ENCODE data around the genes OLR1, TAS2R13 and TAS2R30.

GRCh38 chr12:9864613-9865531, 4.3 kb downstream of the CLEC2B start:
- PRO-cap = no peak
- RAMPAGE, long total RNA, 3 experiments = no peak in any of the 3 experiments

GRCh38 chr12:9970876-9971289, 326 bp upstream of the CLEC12A start:
- PRO-cap = no peak
- RAMPAGE, long total RNA, 3 experiments = no peak in any of the 3 experiments

DNA sequence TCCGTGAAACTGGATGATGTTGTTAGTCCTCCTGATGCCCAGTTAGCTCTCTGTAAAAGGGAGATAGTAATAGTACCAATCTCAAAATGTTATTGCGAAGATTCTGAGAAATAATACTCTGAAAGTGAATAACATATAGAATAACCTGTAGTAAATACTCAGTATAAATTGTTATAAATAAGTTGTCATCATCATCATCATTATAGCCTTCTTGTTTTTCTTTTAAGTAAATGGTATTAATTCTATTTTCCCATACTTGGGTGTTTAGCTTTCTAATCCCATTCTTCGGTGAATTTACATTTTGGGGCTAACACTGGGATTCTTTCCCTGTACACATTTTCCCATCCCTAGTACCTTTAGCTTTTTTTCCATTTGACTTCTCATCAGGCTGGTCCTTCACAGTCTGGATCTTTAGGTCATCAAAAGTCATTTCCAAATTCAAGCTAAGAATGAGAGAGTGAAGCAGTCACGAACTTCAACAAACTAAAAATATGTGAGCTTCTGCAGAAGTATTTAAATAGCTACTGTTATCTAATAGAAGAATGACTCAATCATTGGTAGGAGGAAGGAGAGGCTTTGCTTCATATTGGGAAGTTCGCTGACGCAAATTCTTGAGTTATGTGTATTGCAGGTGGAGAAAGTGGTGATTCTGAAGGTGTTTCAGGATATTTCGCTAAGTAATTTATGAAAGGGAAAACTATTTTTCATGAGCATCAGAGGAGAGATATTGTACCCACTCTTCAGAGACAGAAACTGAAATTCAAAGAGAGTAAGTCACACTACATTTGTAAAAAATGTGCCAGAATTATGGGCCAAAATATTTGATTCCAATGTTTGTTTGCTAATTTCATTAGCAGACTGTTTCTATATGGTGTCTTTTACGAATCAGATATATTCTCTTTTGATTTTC, at the start of gene OLR1:
Gene OLR1, minus strand, starts transcription at position 485 of the 910 bp plus-strand sequence.
- PRO-cap = unidirectional peak, minus-strand start at position 485 of the sequence
- RAMPAGE, long total RNA, 3 experiments = no peak in any of the 3 experiments

- PRO-cap = no peak
- RAMPAGE, long total RNA, 3 experiments = no peak in any of the 3 experiments
These were observed 11.4 kb downstream of the GABARAPL1 start for GRCh38 chr12:10224011-10224591.

DNA sequence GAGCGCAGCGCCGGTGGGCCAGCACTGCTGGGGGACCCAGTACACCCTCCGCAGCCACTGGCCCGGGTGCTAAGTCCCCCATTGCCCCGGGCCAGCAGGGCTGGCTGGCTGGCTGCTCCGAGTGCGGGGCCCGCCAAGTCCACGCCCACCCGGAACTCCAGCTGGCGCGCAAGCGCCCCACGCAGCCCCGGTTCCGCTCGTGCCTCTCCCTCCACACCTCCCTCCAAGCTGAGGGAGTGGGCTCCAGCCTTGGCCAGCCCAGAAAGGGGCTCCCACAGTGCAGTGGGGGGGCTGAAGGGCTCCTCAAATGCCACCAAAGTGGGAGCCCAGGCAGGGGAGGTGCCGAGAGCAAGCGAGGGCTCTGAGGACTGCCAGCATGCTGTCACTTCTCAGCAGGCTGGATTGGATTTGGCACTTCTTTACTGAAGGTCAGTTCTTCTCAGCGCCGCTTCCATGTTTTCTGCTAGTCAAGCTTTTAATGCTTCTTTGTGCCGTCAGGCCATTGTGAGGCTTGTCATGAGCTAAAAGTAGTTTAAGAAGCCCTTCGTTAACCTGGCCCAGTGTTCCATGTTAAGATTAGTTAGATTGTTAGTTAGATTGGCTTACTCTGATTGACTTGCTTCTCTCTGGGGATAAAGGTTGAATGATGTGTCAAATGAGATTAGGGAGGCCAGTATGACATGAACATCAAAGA, 13.3 kb downstream of the GABARAPL1 start:
- PRO-cap = no peak
- RAMPAGE, long total RNA, 3 experiments = no peak in any of the 3 experiments

GRCh38 chr12:10243900-10244379, 31.3 kb downstream of the GABARAPL1 start:
- PRO-cap = no peak
- RAMPAGE, long total RNA, 3 experiments = no peak in any of the 3 experiments

DNA sequence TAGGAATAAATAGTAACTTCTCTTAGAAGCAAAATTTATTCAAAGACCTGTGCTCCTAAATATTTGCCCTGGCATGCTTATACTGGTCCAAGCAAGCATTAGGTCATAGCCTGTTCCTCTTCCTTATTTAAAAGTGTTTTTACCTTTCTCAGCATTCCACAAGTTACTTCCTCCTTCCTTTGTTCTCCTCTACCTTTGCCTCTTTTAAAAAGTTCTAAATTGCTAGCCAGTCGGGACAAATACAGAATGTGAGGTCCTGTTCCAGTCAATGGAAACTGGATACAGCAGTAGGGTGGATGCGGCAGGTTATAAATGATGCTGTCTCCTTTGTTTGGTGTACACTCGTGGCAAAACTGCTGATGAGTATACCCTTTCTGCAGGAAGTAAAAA, 27.7 kb downstream of the KLRK1 start:
- PRO-cap = no peak
- RAMPAGE, long total RNA, 3 experiments = no peak in any of the 3 experiments

DNA sequence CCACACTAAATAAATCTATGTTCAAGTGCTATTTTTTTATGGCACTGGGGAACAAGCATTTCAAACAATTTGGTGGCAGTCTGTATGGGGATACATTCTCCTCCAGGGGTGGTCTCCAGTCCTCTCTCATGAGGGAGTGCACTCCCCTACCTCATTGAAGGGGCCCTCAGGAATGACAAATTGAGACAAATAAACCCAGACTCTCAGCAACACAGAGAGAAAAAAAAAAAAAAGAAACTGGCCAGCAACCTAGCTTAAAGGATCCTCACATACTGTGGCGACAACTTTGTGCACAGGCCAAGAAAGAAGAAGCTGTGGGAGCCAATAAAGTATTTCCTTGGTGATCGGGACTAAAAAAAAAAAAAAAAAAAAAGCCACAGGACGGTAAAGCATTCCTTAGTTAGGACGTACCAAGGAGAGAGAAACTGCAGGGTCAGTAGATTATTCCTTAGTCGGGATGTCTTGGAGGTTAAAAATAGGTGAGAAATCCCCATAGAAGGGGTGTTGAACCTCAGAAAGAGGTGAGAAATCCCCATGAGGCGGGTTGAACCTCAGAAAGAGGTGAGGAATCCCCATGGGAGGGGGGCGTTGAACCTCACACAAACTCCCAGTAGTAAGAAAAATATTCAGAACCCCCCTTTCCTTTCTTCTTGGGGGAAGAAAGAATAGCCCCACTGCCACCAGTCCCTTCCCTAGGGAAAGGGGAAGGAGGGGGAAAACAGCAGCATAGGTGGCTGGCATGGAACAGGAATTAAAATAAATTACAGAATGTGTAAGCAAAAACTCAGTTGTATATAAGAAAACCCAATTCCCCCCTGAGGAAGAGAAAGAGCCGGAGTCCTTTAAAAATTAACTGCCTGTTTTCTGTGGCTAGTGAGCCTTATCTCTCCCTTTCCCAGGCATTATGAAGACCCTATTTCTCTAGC, 27.0 kb downstream of the KLRK1 start:
- PRO-cap = no peak
- RAMPAGE, long total RNA, 3 experiments = no peak in any of the 3 experiments

DNA sequence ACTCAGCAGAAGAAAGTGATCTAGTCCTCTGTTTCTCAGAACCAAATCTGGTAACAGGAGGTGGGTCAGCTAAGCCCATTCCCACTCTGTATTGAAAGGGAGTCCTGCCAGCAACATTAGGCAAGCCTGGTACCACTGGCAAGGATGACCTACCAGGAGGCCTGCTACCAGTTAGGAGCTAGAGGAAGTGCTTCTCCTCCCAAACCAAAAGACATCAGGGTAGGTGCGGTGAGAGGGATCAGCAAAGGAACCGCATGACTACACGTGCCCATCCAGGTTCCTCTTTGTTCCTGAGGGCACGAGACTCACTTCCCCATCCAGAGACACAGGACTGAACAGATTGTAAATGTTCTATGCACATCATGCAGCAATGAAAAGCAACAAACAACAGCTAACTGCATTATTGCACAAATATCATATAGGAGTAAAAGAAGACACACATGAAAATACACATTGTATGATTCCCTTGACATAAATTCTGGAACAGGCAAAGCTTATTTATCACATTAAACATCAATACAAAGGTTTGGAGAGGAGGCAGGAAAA, 2.8 kb downstream of the KLRC4 start:
- PRO-cap = no peak
- RAMPAGE, long total RNA, 3 experiments = no peak in any of the 3 experiments

DNA sequence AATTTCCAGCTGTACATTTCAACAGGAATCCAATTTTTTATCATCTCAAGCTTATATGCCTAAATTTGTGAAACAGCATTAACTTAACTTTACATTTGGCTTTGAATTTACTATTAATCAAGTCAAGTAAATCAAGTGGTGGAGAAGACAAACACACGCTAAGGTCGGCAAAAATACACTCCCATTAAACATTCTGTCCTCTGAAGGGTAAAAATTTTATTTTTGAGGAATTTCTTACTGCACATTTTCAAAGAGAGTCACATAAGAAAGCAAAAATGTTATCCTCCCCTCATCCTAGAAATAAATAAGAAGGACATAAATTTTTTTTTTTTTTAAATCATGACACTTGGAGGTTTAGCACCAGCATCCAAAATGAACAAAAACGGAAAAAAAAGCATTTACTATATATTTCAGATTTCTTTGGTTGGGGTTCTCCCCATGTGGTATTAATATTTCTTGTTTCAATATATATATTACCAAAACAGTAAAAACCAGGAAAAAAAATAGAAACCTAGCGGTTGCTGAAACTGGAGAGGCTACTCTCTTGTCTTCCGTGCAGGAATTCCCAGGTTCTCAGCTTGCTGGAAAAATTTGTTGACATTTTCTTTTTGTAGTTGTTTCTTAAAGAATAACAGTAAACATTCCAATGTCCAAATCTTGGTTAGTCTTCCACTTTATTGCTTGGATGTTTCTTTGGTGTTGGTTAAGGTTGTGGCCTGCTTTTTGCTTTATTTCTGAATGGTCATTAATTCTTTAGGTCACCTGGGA, 24.0 kb downstream of the YBX3 start:
- PRO-cap = no peak
- RAMPAGE, long total RNA, 3 experiments = no peak in any of the 3 experiments

- PRO-cap = no peak
- RAMPAGE, long total RNA, 3 experiments = no peak in any of the 3 experiments
These were observed 18.5 kb downstream of the YBX3 start for GRCh38 chr12:10704628-10705028.

DNA sequence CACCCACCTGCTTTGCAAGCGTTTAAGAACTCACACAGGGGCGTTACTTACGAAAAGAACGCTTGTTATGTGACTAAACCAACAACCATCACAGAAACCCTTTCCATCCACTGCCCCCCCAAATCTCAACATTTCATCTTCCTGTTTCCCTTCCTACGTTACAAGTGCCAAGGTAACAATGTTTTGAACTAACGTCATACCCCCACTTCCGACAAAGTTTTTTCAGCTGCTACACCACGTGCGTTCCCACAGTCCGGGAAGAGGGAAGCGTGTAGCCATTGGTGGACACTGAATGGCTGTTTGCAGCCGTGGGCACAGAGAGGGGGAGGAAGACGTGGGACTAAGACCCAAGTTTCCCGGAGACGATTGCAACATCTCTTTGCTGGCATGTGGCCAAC, 1.3 kb downstream of the YBX3 start:
- PRO-cap = bidirectional peak, plus-strand start at position 251 of the sequence, minus-strand start at position 134 of the sequence
- RAMPAGE, long total RNA, 3 experiments = start-site peak on the minus strand in 1 of 3 experiments, centred at position 253 of the sequence, 19 reads per replicate

- PRO-cap = no peak
- RAMPAGE, long total RNA, 3 experiments = no peak in any of the 3 experiments
These were observed at the start of gene TAS2R13 for GRCh38 chr12:10909287-10909729. TAS2R13 (minus strand) TSS chr12:10909562.

GRCh38 chr12:10924819-10925341, 4.2 kb upstream of the PRH2 start:
- PRO-cap = no peak
- RAMPAGE, long total RNA, 3 experiments = no peak in any of the 3 experiments

- PRO-cap = no peak
- RAMPAGE, long total RNA, 3 experiments = no peak in any of the 3 experiments
These were observed at the start of gene TAS2R30 for GRCh38 chr12:11134359-11135066. TAS2R30 (minus strand) TSS chr12:11134644.

- PRO-cap = no peak
- RAMPAGE, long total RNA, 3 experiments = no peak in any of the 3 experiments
These were observed 11.0 kb upstream of the ETV6 start for GRCh38 chr12:11638386-11638939.

GRCh38 chr12:11702870-11703813, 53.7 kb downstream of the ETV6 start:
- PRO-cap = no peak
- RAMPAGE, long total RNA, 3 experiments = no peak in any of the 3 experiments

DNA sequence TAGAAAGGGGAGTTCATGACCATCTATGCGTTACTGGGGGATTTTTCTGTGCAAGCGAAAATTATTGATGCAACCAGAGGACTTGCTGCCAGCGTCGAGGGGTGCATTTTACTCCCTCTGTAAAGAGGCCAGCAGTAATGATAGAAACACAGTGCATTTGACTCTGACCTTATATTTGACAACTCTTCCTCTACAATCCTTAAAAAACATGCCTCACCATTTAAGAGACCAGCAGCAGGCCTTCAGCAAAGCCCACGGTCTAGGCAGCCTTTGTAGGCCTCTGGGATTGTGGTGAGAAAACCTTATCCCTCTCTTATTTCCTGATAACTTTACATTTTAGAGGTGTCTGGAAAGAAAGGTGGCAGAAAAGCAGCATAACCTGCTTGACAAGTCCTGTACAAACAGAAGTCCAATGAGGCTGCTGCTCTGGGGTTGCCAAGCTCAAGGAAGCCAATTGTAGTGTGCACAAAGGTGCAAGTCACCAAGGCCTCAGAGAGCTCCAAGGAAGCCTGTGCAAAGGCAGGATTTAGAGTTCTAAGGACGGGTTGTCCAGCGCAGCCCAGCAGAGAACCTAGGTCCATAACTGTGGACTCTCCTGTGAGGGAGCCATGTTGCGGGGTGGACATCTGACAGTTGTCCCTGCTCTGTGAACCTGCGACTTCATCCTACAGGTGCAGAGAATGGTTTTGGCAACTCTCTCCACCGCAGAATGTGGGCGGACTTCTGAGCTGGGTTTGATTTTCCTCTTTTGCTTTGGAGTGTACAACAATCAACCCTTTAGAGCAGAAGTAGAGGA, 80.7 kb downstream of the ETV6 start:
- PRO-cap = no peak
- RAMPAGE, long total RNA, 3 experiments = no peak in any of the 3 experiments

GRCh38 chr12:11740950-11741730, 91.7 kb downstream of the ETV6 start:
- PRO-cap = no peak
- RAMPAGE, long total RNA, 3 experiments = no peak in any of the 3 experiments

GRCh38 chr12:11765674-11766270, 116.3 kb downstream of the ETV6 start:
- PRO-cap = unidirectional peak, minus-strand start at chr12:11766201
- RAMPAGE, long total RNA, 3 experiments = no peak in any of the 3 experiments

Measured in subcutaneous adipose tissue (tissue), 3 donors.